Subcutaneous adipose tissue (tissue), 3 donors: Measurements from ENCODE around the genes CFHR3 and CFHR2.

GRCh38 chr1:185374658-185375006 lies 57.6 kb upstream of the IVNS1ABP start:
- PRO-cap, result no peak
- RAMPAGE, long total RNA, 3 experiments, result no peak in any of the 3 experiments

DNA sequence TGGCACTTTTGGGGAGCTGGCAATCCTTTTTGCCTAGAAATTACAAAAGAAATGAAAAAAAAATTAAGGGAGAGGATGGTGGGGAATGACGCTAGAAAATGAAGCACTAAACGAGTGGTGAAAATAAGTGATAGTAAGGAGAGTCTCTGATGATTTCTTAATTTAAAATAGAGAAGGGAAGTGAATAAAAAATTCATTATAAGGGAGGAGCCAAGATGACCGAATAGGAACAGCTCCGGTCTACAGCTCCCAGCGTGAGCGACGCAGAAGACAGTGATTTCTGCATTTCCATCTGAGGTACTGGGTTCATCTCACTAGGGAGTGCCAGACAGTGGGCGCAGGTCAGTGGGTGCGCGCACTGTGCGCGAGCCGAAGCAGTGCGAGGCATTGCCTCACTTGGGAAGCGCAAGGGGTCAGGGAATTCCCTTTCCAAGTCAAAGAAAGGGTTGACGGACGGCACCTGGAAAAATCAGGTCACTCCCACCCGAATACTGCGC lies 43.0 kb downstream of the PTGS2 start:
- PRO-cap, result no peak
- RAMPAGE, long total RNA, 3 experiments, result no peak in any of the 3 experiments

DNA sequence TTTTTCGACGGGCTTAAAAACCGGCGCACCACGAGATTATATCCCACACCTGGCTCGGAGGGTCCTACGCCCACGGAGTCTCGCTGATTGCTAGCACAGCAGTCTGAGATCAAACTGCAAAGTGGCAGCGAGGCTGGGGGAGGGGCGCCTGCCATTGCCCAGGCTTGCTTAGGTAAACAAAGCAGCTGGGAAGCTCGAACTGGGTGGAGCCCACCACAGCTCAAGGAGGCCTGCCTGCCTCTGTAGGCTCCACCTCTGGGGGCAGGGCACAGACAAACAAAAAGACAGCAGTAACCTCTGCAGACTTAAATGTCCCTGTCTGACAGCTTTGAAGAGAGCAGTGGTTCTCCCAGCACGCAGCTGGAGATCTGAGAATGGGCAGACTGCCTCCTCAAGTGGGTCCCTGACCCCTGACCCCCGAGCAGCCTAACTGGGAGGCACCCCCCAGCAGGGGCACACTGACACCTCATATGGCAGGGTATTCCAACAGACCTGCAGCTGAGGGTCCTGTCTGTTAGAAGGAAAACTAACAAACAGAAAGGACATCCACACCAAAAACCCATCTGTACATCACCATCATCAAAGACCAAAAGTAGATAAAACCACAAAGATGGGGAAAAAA lies 42.5 kb downstream of the PTGS2 start:
- PRO-cap, result no peak
- RAMPAGE, long total RNA, 3 experiments, result no peak in any of the 3 experiments

- PRO-cap, result no peak
- RAMPAGE, long total RNA, 3 experiments, result no peak in any of the 3 experiments
These were observed 148.6 kb downstream of the PLA2G4A start for GRCh38 chr1:186977208-186977819.

DNA sequence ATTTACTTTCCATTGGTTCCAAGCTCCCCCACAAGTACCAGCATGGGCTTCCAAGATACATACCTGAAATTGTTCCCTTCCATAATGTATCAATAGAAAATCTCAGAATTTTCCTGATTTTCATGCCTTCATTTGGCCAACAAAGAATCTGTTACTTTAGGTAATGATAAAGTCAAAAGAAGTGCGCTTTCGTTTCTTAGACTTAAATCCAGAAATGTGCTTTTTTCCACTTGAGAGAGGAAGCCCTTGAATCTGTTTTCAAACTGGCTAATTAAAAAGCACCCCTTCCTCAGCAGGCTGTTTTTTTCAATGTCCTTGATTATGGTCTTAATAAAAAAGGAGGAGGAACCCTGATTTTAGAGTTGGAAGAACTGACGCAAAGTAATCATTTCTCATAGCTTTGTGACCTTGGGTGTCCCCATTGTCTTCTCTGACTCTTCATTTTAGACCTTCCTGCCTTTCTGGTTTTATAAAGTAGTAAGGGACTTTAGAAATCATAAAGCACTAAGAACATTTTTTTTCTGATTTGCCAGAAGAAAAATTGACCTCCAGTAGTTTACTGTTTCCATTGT lies 3.9 kb downstream of the RGS2 start:
- PRO-cap, result no peak
- RAMPAGE, long total RNA, 3 experiments, result no peak in any of the 3 experiments

DNA sequence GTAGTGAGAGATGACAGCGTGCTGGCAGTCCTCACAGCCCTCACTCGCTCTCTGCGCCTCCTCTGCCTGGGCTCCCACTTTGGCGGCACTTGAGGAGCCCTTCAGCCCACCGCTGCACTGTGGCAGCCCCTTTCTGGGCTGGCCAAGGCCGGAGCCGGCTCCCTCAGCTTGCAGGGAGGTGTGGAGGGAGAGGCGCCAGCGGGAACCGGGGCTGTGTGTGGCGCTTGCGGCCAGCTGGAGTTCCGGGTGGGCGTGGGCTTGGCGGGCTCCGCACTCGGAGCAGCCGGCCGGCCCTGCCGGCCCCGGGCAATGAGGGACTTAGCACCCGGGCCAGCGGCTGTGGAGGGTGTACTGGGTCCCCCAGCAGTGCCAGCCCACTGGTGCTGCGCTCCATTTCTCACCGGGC lies 72.4 kb downstream of the UCHL5 start:
- PRO-cap, result no peak
- RAMPAGE, long total RNA, 3 experiments, result no peak in any of the 3 experiments

GRCh38 chr1:193457612-193458155 lies 271.3 kb upstream of the B3GALT2 start:
- PRO-cap, result no peak
- RAMPAGE, long total RNA, 3 experiments, result no peak in any of the 3 experiments

DNA sequence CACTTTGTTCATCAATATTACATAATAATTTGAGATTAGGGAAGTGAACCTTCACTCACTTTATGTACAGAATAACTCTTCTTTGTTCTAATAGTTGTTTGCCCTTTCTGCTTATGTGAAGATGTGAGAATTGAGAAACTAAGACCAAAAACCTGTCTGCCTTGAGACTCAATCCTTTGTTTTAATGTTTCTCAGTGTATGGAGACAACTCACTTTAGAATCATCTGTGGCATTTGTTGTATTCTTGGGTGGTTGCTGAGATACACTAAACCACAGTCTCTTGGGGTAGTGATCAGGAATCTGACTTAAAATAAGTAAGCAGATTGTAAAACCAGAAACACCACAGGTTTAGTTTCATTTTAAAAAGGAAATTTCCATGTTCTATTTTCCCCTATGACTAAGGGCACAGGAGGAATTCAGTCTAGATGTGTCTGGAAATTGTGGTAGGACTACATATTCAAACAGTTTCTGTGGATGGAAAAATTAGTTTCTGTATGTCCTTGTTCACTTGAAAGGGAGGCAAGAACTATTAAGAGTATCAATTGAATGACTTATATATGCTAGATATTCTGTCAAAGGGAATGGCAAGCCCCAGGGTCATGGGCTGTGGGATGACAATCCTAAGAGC lies 383.3 kb upstream of the B3GALT2 start:
- PRO-cap, result no peak
- RAMPAGE, long total RNA, 3 experiments, result no peak in any of the 3 experiments

GRCh38 chr1:196656348-196657252 lies 4.8 kb downstream of the CFH start:
- PRO-cap, result no peak
- RAMPAGE, long total RNA, 3 experiments, result no peak in any of the 3 experiments

GRCh38 chr1:196743265-196743786 lies 31.3 kb upstream of the CFHR3 start:
- PRO-cap, result no peak
- RAMPAGE, long total RNA, 3 experiments, result no peak in any of the 3 experiments

- PRO-cap, result no peak
- RAMPAGE, long total RNA, 3 experiments, result no peak in any of the 3 experiments
These were observed at the start of gene CFHR3 for GRCh38 chr1:196774213-196774995. Gene CFHR3, plus strand, starts transcription at chr1:196774840.

DNA sequence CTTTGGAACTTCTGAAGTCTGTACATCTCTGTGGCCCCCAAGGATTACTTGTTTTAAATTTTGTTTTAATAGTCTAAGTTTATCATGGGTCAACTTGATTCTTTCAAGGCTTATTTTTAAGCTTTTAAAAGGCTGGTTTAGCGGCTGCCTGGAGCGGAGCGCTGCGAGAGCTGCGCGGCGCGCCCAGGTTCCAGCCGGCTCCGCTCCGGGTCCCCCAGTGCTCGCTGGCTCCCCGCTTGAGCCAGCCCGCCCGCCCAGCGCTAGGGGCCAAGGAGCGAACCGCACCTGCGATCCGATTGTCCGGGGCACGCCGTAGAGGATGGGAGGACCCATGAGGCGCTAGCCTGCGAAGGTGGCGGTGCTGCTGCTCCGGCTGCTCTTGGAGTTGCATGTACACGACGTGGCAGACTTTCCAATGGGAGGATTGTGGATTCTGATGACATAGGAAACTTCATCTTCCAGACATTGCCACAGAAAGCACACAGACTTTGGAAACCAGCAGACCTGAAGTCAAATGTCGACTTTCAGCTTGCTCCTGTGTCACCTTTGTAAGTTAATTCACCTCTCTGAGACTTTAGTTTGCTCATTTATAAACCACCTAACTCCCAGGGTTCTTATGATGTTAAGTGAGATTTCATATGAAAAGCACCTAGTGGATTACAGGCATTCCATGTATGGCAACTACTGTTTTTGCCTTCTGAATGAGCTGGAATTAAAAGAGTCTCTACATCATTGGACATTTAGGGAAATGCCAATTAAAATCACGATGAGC lies 9.8 kb upstream of the CFHR4 start:
- PRO-cap, result no peak
- RAMPAGE, long total RNA, 3 experiments, result no peak in any of the 3 experiments

- PRO-cap, result no peak
- RAMPAGE, long total RNA, 3 experiments, result no peak in any of the 3 experiments
These were observed at the start of gene CFHR2 for GRCh38 chr1:196943375-196943906. Gene CFHR2, plus strand, starts transcription at chr1:196943738.

DNA sequence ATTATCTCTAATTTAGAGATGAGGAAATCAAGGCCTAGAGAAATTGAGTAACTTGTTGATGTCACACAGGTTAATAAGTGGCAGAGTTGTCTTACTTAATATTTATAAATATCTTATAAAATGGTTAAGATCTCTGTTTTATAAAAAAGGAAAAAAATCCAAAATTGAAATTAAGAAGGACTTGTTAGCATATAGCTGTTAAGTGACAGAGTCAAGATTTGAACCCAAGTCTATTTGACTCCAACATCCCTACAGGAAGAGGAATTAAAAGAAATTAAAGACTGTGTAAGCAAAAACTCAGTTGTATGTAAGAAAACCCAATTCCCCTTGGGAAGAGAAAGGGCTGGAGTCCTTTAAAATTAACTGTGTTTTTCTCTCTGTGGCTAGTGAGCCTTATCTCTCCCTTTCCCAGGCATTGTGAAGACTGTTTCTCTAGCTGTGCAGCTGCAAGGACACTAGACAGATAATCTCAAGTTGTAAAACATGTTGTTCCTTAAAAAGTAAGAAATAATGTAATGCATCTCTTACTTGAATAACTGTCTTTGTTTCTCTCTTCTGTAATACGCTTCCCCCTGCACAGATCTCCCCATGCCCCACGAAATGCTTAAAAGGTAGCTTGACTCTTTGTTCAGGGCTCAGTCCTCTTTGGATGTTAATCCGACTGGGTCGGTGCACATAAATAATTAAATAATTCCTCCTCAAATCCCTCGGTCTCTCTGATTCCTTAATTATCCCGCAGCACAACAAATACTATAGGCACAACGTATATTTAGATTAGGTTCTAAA lies 29.9 kb upstream of the F13B start:
- PRO-cap, result no peak
- RAMPAGE, long total RNA, 3 experiments, result no peak in any of the 3 experiments

DNA sequence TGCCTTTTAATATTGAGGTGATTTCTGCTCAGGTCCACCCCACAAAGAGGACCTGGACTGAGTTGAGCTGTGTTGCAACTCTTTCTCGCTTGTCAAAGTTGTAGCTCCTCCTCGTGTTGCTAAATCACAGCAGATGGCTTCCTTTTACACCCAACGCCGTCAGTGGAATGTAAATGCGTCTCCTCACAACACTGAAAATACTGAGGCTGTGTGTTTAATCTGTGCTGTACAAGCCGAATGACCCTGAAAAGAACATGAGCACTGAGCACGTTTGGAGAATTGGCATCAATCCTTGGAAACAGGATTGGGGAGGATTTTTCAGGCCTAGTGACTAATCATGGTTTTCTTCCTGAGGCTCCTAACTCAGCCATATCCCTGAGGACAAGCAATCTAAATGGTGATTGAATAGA lies 196.0 kb downstream of the CRB1 start:
- PRO-cap, result no peak
- RAMPAGE, long total RNA, 3 experiments, result no peak in any of the 3 experiments

DNA sequence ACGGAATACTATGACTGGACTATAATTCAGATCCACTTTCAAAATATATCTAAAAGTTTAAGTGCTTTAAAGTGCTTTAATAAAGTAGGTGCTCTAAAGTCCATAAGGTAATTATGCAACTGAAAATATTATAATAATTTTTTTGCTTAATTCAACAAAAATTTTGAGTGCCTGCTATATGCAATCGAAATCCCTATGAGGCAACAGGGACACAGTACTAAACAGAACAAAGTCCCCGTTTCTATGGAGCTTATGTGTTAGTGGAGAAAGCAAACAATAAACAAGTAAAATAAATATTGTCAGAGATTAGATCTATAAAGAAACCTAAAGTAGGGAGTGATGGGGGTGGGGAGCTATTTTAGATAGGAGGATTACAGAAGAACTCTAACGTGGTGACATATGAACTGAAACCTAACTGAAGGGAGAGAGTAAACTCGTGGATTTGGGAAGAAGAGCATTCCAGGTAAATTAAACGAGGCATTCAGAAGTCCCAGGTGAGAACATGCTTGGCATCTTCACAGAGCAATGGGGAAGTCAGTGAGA lies 154.7 kb downstream of the DENND1B start:
- PRO-cap, result no peak
- RAMPAGE, long total RNA, 3 experiments, result no peak in any of the 3 experiments

GRCh38 chr1:197782801-197783283 lies 7.6 kb upstream of the DENND1B start:
- PRO-cap, result no peak
- RAMPAGE, long total RNA, 3 experiments, result no peak in any of the 3 experiments

GRCh38 chr1:197884270-197884673 lies 18.2 kb upstream of the C1orf53 start:
- PRO-cap, result no peak
- RAMPAGE, long total RNA, 3 experiments, result no peak in any of the 3 experiments

DNA sequence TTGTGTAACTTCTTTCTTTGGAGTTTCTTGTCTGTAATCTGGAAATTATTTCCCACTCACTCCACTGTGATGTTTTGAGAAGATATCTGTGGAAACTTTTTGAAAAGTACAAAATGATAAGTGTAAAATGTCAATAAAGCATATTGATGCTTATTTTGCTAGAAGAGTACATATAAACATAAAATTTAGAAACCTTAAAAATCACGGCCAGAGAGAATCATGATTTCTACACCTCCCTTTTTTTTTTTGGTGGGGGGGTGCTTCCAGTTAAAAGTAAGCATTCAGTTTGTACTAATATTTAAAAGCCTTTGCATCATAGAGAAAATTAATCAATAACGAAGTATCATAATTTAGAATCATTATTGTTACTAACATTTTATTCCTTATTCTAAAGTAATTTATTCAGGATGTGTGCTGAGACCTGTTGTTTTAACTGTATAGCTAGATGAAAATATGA lies 23.2 kb downstream of the NEK7 start:
- PRO-cap, result no peak
- RAMPAGE, long total RNA, 3 experiments, result no peak in any of the 3 experiments

- PRO-cap, result no peak
- RAMPAGE, long total RNA, 3 experiments, result no peak in any of the 3 experiments
These were observed 36.9 kb downstream of the NEK7 start for GRCh38 chr1:198193551-198194300.